Measurements from ENCODE around the genes NEUROD4, OR6C68, ORMDL2, RPS26, RNF41, ANKRD52, RBMS2 and ATP5F1B.

GRCh38 chr12:54431898-54432856 lies 13.1 kb upstream of the ITGA5 start:
- RRBS: no CpG with 5 or more reads among the region's 9 CpGs

DNA sequence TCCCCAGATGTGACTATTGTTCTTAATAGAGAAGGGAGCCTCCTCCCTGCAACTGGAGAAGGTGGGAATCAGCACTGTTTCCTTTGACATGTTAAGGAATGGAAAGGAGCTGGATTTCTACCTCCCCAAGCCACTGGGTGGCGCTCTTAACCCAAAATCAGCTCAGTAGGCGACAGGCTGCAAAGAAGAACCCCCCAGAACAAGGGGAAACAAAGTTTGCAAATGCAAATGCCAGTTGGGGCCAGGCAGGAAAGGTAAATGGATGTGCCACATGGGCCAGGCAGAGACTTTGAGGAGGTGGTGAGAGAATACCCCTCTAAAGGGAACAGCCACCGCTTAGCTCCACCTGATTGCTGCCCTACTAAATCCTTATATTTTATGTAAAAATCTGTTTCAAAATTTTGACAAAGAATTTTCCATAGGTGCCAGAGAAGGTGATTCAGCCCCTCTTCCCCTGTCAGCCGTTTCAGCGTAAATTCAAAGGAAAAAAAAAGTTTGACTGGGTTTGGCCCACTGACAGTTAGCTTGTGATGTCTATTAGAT lies 22.2 kb upstream of the PDE1B start:
- RRBS: no CpG with 5 or more reads among the region's 5 CpGs

DNA sequence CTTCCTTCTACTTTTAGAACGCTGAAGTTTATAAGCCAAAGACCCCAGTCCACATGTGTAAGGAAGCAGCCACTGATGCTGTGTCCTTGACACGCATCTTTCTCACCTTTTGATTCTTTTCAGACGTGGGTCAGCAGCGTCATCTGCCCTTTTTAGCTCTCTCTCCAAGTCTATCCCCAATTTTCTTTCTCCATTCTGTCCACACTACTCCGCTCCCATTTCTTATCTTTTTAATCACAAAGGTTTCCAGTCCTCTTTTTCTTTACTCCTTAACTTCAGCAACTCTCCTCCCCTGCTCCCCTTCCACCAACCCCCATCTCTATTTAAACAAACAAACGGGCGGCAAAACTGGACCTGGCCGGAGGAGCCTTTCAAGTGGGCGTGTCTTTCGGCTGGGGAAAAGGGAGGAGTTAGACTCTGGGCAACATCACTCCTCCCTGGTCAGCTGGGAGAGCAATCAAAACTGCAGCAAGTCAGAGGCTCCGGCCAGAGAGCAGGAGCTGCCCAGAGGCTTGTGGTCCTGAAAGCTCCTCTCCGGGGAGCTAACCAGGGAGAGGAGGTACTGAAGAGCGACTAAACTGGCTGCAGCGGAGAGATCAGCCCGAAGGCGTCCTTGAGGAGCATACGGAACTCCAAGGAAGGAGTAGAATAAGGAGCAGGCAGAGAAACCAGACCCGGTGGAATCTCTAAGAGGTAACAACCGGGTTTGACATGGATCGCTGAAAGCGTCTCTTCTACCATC lies at the start of gene NEUROD4:
NEUROD4 (plus strand) TSS at position 489 of the 742 bp plus-strand sequence.
- RRBS: 7% methylated on average over 2 of the region's 21 CpGs

GRCh38 chr12:55492189-55492631 lies at the start of gene OR6C68:
Gene OR6C68, plus strand, starts transcription at chr12:55492378.
- RRBS: no CpG with 5 or more reads among the region's 1 CpG

DNA sequence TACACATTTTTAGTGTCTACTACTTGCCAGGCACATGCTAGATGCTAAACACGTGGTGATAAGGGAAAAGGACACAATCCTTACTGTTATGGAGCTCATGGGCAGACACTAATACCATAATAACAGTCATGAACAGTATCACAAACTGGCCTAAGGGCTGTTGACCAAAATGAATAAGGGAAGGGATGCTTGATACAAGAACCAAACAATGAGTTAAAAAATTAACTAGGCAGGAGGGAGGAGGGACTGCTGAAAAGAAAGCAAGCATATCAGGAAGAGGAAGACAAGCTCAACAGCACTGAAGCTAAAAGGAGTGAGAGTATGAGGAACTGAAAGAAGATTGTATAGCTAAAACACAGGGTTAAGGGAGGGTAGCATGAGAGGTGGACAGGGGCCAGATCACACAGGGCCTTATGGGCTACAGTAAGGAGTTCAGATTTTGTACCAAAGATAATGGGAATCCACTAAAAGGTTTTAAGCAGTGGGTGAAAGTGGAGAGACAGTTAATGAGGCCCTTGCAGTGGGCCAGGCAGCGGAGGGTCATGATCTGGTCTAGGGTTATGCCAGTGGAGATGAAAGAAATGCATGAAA lies 7.9 kb upstream of the METTL7B start:
- RRBS: no CpG with 5 or more reads among the region's 2 CpGs

DNA sequence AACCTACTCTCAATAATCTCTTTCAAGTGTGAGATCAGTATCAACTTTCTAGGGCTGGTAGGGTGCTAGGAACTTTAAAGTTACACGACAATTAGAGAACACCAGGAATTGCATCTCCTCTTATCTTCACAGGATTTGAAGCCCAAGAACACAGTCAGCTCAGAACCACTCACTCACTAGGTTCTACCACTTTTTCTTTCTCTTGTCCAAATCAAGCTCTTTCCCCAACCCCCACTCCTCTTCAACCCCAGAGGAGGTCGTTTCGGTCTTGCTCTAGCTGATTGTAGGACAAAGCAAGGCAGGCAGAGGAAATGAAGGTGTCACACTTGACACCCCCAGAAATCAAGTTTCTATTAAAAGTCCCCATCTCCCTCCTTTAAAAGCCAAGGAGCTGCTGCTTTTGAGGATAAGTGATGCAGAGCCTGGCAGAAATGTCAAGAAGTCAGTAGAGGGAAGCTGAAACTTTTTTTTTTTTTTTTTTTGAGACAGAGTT lies 29.4 kb downstream of the GDF11 start:
- RRBS: no CpG with 5 or more reads among the region's 3 CpGs

DNA sequence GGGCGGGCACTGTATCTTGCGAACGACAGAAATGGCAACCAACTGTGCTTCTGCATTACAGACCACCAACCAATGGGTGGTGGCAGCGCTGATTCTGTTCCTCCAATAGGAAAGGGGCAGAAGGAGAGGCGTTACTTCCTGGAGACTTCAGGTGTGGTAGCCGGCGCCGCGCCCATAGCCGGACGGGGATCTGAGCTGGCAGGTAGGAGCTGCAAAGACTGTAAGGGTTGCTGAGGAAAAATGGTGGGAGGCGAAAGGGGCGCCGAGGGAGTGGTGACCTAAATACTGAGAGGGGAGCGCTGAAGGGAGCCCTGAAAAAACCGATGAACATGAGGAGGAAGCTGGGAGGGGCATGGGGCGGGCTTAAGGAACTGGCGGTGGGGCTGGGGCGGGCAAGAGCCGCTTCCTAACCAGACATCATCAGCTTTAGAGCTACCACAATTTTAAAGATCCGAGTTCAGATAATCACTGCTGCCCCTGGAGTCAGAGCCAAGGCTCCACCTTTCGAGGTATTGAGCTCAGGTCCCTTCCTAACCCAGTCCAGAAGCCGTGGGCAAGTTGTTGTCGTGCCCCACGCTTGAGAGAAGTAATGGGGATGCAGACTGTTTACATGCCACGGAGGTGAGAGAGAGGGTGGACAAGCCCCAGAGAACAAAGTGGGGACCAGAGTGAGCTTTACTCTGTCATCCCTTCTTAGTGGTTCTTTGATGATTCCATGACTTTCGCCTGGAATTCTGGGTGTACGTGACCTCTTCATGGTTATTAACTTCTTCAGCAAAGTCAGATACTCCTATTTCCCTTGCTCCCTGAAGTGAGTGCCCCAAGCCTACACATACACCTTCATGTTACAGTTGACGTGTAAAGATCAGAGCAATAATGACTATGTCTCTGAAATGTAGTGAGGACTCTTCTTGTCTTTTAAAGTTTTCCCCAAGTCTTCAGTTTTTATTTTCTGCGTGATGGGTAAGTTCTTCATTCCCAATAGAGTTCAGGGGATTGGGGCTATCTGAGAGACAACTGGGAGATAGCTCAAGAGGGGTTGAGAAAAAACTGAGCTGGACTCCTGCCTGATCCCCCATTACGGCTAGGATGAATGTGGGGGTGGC lies at the start of gene ORMDL2:
ORMDL2 (plus strand) TSS at position 131 of the 1,106 bp plus-strand sequence.
- RRBS: no CpG with 5 or more reads among the region's 31 CpGs

- RRBS: 2% methylated on average over 4 of the region's 26 CpGs
These were observed 9.1 kb downstream of the DGKA start for GRCh38 chr12:55939679-55940936.

DNA sequence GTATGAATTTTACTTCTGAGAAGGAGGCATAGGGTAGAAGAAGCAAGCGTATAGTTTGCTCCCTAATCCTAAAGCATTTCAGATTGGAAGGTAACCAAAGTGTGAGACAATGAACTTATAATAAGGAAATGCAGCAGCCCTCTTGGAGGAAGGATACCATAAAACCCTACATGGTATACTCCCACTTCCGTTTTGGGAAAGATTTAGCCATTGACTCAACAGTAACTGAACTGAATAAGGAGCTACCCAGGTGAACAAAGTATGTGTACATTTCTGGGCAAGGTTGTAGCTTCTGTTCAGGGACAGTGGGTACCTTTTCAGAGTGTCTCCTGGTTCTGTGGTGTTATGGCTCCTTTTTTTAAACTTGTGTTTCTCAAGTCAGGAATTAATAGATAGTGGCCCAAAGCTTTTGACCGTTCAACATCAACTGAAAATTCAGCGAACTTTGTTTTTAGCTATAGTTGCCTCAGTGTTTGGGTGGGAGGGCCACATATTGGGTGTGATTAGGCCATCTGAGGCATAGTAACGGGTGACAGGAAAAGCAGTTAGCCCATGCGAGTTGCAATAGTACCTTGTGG lies 3.8 kb downstream of the RAB5B start:
- RRBS: no CpG with 5 or more reads among the region's 6 CpGs

DNA sequence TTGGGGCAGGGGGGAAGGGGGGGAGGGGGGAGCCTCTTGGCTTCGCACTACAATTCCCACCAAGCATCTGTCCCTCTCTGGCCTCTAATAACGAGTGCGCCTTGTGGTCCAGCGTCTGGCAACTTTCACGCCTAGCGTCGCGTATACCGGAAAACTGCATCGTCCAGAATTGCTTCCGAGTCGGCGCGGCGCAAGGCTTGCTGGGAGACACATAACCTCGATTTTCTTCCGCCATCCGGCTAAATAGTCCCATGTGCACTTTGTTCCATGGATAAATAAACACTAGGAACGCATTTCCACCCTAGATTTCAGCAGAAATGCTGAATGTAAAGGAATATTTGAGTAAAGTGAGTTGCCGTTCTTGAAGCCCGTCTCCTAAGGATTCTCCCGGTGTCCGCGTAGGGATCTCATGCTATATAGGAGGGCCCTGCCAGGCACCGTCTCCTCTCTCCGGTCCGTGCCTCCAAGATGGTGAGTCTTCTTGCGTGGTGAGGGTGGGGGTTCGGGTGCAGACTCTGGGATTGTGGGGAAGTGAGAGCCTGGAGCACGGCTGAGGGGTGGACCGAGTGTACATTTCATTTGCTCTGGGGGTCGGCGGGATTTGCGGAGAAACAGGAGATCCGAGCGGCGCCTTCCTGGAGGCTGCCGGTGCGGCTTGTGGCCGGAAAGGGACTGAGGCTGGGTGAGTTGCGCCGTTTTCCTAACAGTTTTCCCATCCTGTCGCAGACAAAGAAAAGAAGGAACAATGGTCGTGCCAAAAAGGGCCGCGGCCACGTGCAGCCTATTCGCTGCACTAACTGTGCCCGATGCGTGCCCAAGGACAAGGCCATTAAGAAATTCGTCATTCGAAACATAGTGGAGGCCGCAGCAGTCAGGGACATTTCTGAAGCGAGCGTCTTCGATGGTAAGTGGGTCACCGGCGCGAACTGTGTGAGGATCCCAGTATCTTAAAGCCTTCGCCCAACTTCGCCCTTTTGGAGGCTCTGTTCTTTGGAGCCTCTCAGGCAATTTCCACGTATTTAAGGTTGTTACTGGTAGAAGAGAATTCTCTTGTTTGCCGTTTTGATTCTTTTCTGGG lies at the start of gene RPS26:
RPS26 (plus strand) TSS at position 220 of the 1,078 bp plus-strand sequence.
- RRBS: 2% methylated on average over 12 of the region's 63 CpGs

- RRBS: no CpG with 5 or more reads among the region's 6 CpGs
These were observed 2.5 kb downstream of the RPS26 start for GRCh38 chr12:56044235-56044638.

GRCh38 chr12:56120993-56121783 lies 3.1 kb downstream of the ZC3H10 start:
- RRBS: no CpG with 5 or more reads among the region's 16 CpGs

- RRBS: no CpG with 5 or more reads among the region's 2 CpGs
These were observed 2.0 kb downstream of the MYL6B start for GRCh38 chr12:56154153-56154935.

DNA sequence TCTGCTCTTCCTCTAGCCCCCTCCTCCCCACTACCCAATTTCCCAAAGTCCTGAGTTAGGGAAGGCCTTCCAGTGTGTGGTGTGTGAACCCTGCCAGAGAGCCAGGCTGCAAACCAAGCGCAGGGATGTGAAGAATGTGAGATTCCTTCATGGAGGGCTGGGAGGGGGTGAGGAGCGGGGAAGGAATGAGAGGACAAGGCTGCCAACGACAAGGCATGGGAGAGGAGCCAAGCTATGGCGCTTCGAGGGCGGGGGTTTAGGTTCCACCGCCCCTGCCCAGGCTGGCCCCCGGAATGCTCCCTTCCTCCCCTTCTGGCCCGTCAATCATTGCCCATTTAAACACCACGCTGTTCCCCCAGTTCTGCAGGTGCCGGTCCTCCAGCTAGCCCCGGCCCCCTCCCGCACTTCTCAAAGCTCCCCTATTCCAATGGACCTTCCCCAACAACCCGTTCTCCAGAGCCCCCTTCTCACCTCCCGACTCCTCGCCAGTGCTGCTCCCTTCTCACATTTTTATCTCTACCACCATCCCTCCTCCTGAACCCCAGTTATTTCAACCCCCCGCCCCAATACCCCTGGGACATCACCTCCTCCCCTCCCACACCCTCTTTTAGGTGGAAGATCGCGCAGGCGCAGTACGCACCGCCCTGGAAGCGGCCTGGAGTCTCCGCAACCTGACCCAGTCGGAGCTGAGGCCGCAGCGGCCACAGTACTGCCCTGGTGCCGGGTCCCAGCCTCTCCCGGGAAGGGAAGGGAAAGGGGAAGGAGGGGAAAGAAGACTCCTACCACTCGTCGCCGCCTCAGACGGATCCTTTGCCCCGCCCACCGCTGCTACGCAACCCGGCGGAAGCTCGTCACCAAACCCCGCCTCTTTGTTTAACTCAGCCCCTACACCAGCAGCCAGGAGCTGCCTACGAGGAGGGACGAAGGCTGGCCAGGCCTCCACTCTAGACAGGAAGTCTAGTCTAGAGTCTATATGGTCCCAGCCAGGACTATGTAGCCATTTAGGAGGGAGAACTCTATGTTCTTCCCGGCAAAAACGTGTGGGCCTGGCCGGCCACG lies at the start of gene RNF41:
RNF41 (minus strand) TSS at position 803 of the 1,059 bp plus-strand sequence.
- RRBS: 2% methylated on average over 5 of the region's 46 CpGs

- RRBS: 1% methylated on average over 28 of the region's 78 CpGs
These were observed at the start of gene ANKRD52 for GRCh38 chr12:56258186-56259285. Gene ANKRD52, minus strand, starts transcription at chr12:56258384.

GRCh38 chr12:56424673-56425282 lies 24.4 kb downstream of the TIMELESS start:
- RRBS: no CpG with 5 or more reads among the region's 8 CpGs

DNA sequence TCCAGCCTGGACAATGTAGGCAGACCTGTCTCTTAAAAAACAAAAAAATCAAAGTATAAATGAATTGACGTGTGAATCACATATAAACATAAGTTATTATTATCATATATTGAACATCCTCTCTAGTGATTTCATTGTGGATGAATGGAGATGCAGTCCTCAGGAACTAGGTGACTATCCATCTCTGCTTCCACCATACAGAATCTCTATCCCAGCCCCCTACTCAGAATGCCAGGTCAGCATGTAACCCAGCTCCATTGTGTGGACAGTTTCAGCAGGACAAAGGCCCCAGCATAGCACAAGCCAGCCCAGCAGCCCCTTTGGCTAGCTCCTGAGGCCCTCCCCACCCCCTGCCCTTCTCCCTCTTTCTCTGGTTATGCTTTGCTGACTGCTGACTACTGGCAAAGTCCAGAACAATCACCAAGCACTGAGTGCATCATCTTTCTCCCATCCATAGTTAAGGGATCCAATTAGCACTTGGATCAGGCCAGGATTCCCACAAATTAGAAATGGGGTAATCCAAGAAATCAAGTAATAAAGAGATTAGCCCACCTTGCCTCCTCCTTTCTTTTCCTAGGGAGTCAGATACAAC lies 5.8 kb upstream of the SPRYD4 start:
- RRBS: no CpG with 5 or more reads among the region's 1 CpG

DNA sequence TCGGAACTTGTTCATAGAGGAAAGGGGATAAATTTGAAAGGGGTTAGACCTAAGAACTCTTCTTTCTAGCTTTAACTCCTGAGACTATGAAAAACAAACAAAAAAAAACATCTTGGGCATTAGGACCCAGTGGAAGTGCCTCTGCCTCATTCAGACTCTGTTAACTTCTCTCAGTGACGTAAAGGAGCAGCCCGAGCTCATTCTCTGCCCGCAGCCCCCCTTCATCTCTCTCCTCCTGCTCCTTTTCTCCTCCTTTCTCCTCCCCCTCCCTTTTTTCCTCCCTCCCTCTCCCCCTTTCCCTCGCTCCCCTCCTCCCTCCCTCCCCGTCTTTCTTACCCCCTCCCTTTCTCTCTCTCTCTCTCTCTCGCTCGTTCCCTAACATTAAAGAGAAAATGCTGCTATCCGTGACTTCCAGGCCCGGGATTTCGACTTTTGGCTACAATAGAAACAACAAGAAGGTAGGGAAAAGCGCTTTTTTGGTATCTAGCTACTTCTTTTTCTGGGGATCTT lies at the start of gene RBMS2:
RBMS2 (plus strand) TSS at position 189 of the 510 bp plus-strand sequence.
- RRBS: no CpG with 5 or more reads among the region's 12 CpGs

DNA sequence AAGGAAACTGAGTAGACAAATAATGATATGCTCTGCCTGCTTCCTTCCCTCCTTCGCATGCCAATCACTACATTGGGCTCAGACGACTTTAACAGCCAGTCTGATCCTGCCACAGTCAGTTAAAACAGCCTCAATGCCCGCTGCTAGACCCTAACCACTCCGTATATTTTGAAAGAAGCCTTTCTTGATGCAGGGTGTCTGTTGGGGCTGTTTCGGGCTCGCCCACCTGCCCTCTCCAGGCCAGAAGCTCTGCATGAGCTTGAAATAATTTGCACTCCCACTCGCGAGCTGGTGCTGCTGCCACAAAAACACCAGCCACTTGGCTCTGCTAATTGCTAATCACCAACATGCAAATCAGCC lies 15.6 kb downstream of the BAZ2A start:
- RRBS: no CpG with 5 or more reads among the region's 8 CpGs

GRCh38 chr12:56645183-56646141 lies at the start of gene ATP5F1B:
Gene ATP5F1B, minus strand, starts transcription at chr12:56645984.
- RRBS: 4% methylated on average over 5 of the region's 57 CpGs

Data from epithelial cell of esophagus (primary cell).